Mesenteric fat pad (tissue), 1 donor: Measurements from ENCODE around the genes ZFX, SUPT20HL1 and NR0B1.

DNA sequence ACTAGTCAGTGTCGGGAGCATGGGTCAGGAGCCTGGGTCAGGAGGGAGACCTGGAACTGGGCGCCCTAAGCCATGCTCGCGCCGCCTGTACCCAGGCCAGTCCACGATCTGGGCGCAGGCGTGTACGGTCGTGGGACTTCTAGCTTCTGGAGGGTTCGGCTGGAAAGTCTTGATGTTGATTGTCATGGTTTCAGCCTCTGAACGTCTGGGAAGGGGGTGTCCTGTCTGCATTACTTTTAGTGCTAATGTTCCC is 281 bp downstream of the EIF2S3 start:
- PRO-cap: no peak

DNA sequence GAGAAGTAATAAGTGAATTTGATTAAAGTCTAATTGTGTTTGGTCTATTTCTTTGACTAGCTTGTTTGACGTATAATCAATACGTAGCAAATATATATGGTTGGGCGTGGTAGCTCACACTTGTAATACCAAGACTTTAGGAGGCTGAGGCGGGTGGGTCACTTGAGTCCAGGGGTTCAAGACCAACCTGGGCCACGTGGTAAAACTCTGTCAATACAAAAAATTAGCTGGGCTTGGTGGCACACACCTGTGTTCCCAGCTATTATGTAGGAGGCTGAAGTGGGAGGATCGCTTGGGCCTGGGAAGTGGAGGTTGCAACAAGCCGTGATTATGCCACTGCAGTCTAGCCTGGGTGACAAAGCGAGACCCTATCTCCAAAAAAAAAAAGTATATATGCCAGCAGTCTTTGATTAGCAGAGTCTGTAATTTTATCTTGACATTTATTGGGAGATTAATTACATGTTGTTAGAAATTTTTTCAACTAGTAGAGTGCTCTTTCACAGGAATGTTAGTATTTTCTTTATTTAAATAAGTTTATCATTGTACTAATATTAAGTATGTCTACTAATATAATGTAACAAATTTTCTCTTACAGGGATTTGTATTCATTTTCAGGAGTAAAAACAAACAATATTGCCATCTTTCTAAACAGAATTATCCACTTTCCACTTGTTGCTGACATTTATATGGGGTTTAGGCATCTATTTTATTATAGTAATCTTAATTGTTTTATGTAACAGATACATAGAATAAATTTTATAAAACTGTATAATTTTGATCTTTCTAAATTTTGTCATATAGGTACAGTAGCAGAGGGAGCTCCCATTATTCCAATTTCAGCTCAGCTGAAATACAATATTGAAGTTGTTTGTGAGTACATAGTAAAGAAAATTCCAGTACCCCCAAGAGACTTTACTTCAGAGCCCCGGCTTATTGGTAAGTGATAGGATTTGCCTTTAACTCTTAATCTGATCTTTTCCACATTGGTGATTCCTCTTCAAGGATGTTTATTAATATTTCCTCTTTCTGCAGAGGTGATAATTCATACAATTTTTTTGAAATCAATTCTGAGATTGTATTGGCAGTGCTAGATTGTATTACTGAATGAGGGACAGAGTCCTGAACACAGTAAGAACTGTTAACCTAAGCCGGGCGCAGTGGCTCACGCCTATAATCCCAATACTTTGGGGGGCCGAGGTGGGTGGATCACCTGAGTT is 9.1 kb downstream of the EIF2S3 start:
- PRO-cap: no peak

DNA sequence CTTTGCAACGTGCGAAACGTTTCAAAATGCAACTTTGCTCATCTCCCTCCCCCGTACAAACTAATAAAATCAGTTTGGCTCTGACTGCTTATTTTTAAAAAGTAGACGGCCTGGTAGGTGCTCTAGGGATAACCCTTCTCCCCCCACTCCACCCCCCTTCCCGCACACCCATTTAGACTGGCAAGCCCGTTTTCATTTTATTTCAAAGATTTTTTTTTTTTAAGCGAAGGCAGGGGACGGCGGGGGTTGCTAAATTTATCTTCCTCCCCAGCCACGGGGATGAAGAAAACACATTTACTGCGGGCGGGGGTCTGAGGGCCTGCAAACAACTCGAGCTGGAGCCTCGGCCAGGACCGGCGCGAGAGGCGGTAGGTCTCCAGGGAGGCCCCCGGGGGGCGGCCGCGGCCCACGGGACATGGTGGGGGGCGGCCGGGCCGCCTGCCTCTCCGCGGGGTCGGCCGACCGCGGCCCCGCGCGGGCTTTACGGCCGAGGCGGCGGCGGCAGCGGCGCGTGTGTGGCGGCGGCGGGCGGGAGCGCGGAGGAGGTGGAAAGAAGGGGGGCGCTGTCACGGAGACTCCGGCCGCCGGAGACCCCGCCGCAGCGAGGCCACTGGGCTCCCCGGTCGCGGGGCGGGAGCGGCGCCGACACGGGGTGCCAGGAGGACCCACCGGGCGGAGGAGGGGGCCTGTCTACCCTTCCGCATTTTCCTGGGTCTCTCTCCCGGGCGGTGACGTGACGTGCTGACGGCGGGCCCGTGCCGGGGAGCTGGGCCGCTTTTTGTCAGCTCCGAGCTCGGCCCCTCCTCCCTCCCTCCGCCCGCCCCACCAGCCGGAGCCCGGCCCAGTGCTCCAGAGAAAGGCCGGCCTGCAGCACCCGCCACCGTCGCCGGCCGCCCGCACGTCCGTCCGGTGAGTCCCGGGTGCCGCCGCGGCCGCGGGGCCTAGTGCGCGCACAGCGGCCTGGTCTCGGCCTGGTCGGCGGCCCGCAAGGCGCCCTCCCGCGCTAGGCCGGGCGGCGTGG is at the start of gene ZFX:
ZFX (plus strand) TSS at position 844 of the 1,021 bp plus-strand sequence.
- PRO-cap: unidirectional peak, plus-strand start at position 91 of the sequence; bidirectional peak, plus-strand start at position 852 of the sequence, minus-strand start at position 720 of the sequence

- PRO-cap: no peak
Measured at GRCh38 chrX:24181970-24183107, 32.8 kb downstream of the ZFX start.

GRCh38 chrX:24297197-24297552 is 16.7 kb downstream of the SUPT20HL2 start:
- PRO-cap: no peak

- PRO-cap: no peak
Measured at GRCh38 chrX:24360324-24360923, at the start of gene SUPT20HL1. SUPT20HL1 (plus strand) TSS chrX:24360639.

DNA sequence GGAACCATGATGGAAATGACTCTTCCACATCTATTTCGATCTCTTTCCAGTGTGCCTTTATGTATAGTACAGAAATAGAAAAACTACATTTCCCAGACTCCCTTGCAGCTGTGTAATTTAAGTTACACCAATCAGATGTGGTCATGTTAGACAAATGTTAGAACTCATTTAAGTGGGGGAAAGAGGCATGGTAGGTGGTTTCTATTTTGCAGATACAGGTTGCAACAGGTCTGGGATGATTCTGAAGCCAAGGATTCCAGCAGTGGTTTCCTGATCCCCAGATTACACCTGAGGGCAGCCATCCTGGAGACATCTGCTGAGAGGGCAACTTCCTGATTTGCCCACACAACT is 38.7 kb upstream of the PDK3 start:
- PRO-cap: no peak

DNA sequence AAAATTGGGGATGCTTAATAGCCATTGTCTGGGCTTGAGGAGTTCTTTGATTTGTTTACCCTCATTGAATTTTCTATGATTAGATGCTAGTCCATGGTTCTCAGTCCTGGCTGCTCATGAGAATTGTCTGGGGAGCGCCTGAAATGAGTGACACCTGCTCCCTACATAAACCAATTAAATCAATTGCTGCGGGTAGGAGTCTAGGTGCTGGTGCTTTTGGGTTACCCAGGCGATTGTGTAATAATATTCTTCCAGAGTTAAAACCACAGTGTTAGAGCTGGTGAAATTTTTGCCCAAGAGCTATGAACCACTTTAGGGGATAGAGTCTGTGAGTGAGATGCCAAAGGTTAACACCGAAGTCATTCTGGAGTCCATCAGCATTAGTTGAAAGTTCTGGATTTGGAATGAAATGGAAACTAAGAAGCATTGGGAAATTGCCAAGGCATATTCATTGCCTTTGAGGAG is 15.3 kb downstream of the PDK3 start:
- PRO-cap: no peak

DNA sequence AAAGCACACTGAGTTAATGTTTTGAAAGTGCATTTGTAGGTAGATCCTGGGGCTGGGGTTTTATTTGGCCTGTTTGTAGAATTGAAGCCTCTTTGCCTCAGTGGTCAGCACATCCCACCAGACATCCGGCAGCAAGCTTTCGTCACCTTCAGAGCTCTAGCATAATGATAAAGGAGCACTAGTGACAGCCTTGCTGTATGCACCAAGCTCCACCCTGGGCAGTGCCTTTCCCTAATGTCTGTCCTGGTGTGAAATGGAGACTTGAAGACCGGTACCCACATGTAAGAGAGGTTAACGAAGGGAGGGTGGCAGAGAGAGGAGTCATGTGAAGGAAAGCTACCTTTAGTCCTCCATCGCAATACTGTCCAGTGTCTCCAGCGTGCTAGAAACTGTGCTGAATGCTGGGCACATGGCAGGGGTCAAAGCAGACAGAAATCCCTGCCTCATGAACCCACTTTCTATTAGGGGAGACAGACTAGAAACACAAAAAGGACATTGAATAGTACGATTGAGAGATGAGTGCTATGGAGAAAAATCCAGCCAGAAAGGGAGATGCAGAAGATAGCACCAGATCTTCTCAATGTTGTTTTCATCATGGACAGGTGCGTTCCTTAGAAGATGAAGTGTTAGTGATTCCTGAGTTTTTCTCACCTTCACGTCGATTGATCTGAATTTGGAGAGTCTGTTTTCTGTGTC is 80.5 kb downstream of the PDK3 start:
- PRO-cap: no peak

GRCh38 chrX:24662683-24663087 is 15.5 kb upstream of the PCYT1B start:
- PRO-cap: no peak

DNA sequence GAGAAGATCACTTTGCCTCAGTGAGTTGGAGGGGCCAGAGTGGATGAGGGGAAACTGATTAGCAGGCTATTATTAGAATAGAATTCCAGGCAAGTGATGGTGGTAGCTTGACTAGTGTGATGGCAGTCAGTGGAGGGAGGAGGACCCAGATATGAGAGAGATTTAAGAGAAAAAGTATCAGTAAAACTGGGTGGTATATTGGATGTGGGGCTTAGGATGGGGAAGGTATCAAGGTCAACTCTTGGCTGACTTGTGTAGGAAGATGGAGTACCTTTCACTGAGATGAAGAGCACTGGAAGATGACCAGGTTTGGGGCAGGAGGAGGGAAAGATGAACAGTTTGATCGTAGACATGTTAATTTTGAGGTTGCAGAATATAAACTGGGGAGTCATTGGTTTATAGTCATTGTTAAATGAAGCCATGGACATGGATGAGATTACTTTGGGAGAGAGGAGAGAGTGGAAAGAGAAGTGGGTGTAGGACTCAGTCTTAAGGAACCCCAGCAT is 69.4 kb downstream of the POLA1 start:
- PRO-cap: no peak

DNA sequence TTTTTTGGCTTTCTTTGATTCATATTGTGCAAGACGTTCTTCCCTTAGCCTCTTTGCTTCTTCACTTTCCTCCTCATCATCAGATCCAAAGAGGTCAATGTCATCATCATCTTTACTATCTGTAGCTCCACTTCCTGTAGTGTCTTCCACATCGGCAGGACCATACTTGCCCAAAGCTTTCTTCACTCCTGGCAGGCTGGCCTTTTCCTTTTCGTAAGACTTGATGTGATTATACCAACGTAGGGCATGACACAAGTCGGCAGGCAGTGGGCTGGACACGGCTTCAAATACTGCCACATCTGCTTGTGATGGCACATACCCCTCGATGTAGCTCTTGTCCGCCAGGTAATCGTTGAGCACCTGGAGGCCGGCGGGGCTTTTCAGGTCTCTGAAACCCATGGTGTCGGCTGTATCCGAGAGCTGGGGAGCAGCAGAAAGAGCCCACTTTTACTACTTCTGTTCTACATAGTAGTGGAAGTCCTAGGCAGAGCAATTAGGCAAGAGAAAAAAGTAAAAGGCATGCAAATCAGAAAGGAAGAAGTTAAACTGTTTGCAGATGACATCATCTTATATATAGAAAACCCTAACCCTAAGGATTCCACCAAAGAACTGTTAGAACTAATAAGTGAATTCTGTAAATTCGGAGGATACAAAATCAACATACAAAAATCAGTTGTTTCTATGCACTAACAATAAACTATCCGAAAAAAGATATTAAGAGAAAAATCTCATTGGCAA is 95.1 kb downstream of the POLA1 start:
- PRO-cap: no peak

DNA sequence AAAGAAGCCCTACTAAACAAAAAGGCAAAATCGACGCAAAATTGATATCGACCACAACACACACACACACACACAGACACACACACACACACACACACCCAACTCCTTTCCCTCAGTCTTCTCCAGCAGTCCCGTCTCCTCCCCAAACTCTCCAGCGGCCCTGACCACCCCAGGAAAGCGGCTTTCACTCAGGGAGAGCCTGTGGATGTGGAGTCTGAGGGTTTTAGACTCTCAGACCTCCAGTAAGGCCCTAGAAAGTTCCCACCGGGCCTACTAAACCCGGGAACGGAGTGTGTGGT is 14.0 kb downstream of the ARX start:
- PRO-cap: no peak

DNA sequence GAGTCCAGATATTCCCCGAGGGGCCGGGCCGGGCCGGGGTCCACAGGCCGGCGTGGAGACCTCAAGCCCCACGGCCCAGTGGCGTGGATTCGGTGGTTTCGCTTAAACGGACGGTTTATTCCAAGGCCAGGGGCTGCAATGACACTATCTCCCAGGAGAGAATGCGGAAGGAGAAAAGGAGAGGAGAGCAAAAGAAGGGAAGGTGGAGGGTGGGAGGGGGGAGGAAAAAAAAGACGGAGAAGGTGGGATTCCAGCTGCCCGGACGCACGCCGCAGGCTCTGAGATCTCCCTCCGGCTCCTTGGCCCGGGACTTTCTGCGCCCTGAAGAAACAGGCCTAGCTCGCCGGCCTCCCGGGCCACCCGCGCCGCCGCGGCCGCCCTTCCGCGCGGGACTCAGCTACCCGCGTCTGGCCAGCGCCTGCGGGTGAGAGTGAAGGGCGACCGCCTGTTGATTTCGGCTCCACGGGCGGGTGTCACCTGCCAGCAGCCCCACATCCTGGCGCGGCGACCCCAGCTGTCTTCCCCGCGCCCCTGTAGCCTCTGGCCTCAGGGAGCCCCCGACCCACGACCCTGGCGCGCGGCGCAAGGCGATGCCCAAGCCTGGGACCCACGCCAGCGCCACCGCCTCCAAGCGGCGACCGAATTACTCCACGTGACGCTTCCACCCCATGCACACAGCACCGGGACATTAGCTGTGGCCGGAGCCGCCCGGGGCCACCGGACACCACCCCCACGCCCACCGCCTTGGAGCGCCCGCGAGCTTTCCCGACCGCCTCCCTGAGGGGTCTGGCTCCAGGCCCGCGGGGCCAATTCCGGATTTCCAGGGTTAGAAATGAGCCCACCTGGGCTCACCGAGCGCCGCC is 10.4 kb downstream of the ARX start:
- PRO-cap: no peak

GRCh38 chrX:27154035-27154427 is 309.1 kb downstream of the PPP4R3C start:
- PRO-cap: no peak

- PRO-cap: no peak
Measured at GRCh38 chrX:27398726-27399263, 64.3 kb downstream of the PPP4R3C start.

DNA sequence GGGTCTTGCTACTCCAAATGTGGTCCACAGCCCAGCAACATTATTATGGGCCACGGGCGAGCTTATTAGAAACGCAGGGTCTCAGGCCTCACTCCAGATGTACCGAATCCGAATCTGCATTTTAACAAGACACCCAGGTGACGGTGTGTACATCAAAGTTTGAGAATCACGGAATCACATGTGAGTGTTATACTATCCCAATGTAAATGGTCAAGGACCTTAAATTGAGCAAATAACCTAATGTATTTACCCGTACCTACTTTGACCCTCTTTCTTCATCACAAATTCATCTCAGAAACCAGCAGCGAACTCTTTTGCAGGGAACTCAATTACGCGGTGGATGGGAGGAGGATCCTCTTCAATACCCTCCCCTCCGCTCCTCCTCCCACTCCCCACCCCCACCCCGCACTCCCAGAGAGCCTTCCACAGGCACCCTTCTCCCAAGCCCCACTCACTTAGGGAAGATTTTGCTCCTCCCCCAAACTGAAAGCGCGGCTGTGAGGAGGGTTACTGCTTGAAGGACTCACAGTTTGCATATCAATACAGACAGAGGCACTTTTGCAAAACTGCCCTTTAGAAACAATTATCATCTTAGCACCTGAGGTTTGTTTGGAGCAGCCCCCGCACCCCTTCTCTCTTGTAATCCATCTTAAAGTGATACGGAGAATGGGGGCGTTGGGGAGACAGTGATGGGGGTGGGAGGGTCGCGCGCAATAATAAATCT is 1.0 kb upstream of the IL1RAPL1 start:
- PRO-cap: no peak

GRCh38 chrX:30308888-30309892 is at the start of gene NR0B1:
NR0B1 (minus strand) TSS chrX:30309390.
- PRO-cap: no peak

- PRO-cap: no peak
Measured at GRCh38 chrX:30643017-30643936, 9.9 kb upstream of the GK start.

GRCh38 chrX:30668210-30668995 is 15.2 kb downstream of the GK start:
- PRO-cap: no peak